BE2C (cell line): ENCODE results near the gene TLR1.

GRCh38 chr4:37675794-37676401 is 10.3 kb downstream of the RELL1 start:
- RRBS, result no CpG with 5 or more reads among the region's 2 CpGs

DNA sequence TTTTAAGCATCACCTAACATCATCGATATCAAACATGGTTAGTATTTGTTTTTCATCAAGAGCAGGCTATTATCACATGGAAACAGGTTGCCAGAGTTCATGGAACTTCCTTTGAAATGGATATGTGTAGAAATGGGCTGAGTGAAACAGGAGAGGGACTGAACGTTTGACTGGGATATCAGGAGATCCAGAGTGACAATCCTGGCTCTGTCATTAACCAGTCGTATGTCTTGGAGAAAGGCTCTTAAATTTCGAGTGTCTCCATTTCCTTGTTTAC is 4.2 kb upstream of the PGM2 start:
- RRBS, result no CpG with 5 or more reads among the region's 4 CpGs

DNA sequence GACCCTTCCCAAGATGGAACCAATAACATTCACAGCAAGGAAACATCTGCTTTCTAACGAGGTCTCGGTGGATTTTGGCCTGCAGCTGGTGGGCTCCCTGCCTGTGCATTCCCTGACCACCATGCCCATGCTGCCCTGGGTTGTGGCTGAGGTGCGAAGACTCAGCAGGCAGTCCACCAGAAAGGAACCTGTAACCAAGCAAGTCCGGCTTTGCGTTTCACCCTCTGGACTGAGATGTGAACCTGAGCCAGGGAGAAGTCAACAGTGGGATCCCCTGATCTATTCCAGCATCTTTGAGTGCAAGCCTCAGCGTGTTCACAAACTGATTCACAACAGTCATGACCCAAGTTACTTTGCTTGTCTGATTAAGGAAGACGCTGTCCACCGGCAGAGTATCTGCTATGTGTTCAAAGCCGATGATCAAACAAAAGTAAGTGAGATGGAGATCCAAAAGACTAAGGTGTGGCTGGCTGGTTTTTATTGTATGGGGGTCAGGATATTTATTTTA is 11.3 kb downstream of the TBC1D1 start:
- RRBS, result no CpG with 5 or more reads among the region's 9 CpGs

DNA sequence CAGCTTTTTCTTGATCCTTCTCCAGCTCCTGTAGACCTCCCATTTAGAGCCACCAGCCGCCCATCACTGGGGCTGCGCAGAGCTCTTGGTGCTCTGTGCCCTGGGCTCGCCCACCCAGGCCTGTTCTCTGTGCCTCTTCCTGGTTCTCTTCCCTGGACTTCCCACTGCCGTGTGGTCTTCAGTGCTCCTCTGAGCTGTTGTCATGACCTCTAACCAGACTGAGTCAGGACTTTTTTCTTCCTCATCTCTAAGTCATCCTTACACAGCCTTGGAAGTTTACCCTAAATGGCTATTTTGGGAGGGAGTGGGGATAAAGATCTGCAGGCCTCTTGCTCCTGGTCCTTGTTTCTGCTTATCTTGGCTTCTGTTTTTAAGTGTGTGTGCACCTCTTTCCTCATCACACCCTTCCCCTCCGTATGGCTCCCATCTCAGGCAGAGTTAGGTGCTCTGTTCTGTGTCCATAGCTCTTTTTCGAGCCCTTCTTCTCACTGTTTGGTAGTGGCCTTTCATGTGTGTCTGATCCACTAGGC is 122.5 kb downstream of the PTTG2 start:
- RRBS, result no CpG with 5 or more reads among the region's 6 CpGs

DNA sequence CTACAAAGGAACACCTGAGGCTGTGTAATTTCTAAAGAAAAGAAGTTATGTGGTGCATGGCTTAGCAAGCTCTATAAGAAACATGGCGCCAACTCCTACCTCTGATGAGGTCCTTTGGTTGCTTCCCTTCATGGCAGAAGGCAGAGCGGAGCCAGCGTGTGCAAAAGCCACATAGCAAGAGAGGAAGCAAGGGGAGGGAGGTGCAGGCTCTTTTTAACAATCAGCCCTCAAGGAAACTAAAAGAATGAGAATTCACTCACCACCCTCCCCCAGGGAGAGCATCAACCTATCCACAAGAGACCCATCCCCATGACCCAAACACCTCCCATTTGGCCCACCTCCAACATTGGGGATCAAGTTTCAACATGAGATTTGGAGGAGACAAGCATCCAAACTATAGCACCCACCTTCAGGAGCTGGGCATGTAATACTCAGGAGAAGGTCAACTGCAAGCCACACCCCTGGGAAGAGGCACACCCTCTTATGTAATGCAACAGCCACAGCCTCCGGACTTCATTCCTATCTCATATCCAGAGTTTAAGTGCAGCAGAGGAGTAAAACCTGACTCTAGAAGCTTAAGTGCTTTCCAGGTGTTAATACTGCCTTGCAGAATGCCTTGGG is 197.2 kb downstream of the PTTG2 start:
- RRBS, result no CpG with 5 or more reads among the region's 4 CpGs

DNA sequence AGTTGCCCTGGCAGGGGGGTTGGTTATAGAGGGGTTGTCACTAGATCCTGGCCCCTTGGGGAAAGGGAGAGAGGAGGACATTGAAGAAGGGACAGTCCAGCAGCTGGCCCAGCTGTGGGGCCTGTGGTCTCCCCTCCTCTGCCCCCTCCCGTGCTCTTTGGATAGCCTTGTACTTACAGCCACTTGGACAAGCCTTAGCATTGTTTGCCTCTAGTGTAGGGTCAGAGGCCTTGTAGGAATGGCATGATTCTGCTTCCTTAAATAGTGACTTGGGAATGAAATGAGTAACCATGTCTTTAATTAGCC is 230.5 kb downstream of the PTTG2 start:
- RRBS, result no CpG with 5 or more reads among the region's 1 CpG

GRCh38 chr4:38263772-38264481 is 303.7 kb downstream of the PTTG2 start:
- RRBS, result no CpG with 5 or more reads among the region's 8 CpGs

DNA sequence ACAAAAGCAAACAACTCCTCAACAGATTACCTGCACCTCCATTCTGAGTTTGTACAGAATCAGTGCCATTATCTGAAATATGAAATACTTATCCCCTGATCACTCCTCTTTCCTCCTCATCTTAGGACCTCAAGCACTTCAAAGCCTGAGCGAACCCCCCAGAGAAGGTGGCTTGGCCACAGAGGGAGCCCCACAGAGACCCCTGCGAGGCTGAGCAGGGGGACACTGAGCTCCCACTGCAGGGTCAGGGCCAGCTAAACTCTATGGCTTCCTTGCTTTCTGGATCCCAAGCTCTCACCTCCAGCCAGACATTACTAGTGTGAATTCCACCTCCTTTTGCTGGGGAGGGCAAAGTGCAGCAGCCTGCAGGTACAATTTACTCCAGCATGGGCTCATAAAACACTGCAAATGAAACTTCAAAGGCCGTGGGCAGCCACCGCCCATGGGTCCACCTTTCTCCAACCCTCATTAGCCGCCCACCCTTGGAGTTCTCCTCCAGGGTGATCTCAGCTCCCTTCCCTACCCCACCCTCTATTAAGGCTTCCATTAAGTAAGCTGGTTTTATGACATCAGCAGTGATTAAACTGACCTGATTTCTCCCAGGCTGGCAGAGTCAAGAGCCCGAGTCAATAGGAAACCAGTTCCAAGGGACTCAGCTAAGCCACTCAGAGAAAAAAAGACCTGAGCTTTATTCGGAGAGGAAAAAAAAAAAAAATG is 319.3 kb downstream of the PTTG2 start:
- RRBS, result no CpG with 5 or more reads among the region's 7 CpGs

DNA sequence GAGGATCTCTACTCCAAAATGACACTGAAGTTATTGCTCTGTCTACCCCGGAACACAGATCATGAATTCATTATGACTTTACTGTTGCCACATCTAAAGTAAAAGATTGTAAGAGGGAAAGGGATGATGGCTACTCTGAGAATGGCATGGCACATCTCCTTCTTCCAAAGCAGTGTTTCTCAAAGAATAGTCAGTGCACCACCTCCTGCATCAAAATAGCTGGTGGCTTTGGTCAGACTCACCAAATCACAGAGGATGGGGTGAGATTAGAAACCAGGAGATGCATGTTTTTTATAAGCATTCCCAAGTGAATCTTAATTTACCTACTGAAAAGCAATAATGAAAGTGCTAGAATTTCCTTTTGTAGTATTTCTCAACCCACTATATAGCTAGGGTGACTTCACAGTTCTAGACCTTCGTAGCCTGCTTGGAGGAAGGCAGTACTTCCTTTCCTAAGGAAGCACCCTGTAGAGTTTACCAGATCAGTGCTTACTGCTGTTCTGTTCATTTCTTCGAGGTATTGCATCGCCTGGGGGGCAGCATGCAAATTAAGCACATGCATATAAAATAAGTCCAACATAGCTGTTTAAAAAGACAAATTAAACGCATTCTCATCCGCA is 340.8 kb upstream of the KLF3 start:
- RRBS, result no CpG with 5 or more reads among the region's 6 CpGs

GRCh38 chr4:38328906-38329247 is 335.1 kb upstream of the KLF3 start:
- RRBS, result no CpG with 5 or more reads among the region's 5 CpGs

DNA sequence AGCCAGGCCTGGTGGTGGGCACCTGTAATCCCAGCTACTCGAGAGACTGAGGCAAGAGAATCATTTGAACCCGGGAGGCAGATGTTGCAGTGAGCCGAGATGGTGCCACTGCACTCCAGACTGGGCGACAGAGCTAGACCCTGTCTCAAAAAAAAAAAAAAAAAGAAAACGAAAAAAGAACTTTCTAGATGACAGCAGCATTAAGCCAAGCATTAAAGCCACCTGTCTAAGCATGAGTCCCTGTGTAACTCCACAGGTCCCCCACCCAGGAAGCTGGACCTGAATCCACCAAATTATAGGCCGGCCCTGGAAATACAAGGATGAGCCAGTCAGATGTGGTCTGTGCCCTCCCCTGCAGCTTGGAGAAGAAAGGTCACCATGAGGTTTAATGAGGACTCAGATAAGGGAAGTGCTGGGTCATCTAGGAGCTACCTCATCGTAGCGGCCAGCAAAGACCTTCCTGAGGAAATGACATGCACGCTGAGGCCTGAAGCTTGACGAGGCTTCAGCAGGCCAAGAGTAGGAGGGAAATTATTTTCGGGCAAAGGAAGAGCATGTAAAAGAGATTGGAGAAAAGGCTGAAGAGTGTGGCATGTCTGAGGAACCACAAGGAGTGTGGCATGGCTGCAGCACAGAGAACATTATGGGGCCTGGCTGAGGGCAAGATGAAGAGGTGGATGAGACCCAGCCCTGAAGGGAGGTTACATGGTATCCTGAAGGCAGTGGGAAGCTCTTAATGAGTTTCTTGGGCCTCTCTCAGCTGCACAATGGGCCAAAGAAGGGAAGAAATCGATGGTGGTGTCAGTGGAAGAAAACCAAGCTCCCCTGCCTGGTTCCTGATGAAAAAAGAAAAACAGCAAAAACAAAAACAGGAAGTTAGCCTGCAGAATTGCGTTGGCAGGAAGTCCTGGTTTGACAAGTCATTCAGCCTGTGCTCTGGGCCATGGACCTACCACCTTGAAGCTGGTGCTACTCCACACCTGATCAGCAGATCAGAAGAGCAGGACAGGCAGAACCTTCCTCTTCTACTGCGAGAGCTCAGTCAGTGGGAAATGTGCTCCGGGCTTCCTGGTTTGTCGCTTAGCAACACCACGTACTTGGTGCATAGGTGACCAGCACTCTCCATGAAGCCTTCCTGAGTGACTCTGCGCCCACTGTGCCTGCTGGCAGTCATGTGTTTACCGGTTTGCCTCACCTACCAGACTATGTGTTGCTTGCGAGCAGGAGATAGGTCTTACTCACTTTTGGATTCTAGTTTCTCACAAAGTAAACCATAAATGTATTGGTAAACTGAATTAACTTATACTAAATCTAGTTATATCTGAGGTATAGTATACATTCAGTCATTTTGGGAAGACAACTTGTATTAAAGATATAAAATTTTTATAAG is 134.6 kb upstream of the KLF3 start:
- RRBS, result no CpG with 5 or more reads among the region's 20 CpGs

- RRBS, result no CpG with 5 or more reads among the region's 6 CpGs
Measured at GRCh38 chr4:38671627-38672088, 7.7 kb downstream of the KLF3 start.

DNA sequence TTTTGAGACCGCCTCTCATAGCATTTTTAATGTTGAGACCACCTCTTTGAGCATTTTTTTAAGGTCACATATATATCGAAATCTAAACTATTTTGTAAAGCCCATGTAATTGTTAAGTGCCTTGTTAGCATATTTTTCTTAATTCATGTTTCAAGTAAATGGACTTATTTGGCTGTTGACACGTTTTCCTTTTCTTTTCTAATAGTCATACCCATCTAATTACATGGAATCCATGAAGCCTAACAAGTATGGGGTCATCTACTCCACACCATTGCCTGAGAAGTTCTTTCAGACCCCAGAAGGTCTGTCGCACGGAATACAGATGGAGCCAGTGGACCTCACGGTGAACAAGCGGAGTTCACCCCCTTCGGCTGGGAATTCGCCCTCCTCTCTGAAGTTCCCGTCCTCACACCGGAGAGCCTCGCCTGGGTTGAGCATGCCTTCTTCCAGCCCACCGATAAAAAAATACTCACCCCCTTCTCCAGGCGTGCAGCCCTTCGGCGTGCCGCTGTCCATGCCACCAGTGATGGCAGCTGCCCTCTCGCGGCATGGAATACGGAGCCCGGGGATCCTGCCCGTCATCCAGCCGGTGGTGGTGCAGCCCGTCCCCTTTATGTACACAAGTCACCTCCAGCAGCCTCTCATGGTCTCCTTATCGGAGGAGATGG is 24.5 kb downstream of the KLF3 start:
- RRBS, result no CpG with 5 or more reads among the region's 25 CpGs

DNA sequence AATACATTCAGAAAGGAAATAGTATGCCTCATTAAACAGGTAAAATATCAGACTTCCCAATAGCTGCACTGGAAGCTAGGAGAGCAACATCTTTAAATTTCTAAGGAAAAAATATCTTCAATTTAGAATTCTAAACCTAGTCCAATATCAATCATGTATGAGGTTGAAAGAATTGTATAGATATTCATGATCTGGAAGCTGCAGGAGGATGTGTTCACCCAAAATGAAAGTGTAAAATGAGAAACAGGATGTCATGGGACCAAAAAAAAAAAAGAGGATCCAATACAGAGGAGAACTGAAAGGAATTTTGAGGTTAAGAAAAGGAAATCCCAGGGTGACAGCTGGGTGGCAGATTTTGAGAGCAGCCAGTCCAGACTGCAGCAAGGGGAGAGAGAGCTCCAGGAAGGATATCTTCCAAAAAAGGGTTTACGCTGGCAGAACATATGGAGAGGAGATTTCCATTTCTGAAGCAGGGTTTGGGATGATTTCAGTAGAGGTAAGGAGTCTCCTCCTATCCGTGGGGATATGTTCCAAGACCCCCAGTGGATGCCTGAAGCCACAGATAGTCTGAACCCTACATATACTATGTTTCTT is 38.9 kb downstream of the TLR10 start:
- RRBS, result no CpG with 5 or more reads among the region's 2 CpGs

DNA sequence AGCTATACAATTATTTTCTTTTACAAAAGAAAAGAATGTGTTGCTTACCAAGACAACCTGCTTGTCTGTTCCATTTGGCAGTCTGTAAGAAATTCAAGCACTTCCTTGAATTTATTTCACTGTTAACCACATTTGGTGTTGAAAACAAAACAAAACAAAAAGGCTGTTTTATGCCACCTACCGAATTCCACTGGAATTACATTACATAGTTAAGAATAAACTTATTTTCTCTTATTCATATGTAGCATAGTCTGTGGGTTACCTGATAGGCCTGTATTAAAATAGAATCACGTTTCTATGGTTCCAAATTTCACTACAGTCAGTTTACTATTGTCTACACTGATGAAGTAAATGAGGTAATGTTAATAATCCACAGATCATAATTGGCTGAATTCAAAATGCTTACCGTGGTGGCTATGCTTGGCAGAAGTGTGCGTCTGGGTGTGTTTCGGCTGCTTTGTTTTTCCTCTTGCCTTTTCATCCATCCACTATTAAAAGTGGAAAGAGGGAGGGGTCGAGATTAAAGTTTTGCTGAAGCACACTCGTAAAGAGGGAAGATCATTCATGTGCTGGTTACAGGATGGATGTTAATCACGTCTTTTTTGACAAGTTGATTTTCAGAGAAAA is at the start of gene TLR1:
TSS of gene TLR1 (minus strand) at position 86 of the 627 bp plus-strand sequence.
- RRBS, result no CpG with 5 or more reads among the region's 8 CpGs

DNA sequence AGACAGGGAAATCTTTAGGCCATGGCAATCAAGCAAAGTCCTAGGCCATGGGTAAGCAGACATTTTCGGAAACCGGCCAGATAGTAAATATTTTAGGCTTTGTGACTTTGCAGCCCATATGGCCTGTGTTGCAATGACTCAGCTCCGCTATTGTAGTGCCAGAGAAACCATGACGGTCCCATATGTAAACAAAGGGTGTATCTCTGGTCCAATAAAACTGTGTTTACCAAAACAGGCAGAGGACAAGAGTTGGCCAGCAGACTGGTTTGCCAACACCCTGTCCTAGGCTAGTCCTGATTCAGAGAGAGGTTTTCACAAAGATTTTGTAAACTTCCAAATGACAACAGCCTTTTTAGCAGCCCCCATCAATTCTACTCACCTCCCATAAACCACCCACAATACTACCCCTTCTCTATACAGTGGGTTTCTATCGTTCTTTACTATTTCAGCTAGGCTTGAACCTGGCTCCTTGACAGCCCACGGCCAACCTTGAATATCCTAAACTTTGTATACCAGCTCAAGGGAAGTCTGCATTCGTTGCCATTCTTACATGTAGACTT is 5.1 kb downstream of the FAM114A1 start:
- RRBS, result no CpG with 5 or more reads among the region's 7 CpGs

- RRBS, result no CpG with 5 or more reads among the region's 3 CpGs
Measured at GRCh38 chr4:39107506-39107888, 45.5 kb downstream of the KLHL5 start.

GRCh38 chr4:39274409-39275190 is 91.6 kb downstream of the RFC1 start:
- RRBS, result no CpG with 5 or more reads among the region's 8 CpGs

DNA sequence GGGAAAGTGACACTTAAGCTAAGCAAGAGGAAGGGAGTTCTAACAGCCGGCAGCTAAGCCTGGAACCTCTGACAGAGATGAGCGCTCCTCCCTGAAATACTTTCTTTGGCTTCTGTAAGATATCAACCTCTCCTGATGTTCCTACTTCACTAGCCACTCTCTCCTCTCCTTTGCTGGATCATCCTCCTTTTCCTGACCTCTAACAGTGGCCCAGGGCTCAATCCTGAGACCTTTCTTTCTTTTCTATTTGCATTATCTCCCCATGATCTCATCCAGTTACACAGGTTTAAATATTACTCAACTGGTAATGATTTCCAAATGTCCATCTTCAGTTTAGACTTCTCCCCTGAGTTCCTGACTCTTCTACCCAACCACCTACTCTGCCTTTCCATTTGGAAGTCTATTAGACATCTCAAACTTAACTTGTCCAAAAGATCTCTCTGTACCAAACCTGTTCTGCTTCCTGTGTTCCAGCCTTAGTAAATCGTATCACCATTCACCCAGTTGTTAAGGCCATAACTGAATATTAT is 41.2 kb downstream of the RFC1 start:
- RRBS, result no CpG with 5 or more reads among the region's 3 CpGs

- RRBS, result no CpG with 5 or more reads among the region's 11 CpGs
Measured at GRCh38 chr4:39353011-39354170, 12.8 kb downstream of the RFC1 start.